Lung (tissue), 4 donors: Measurements from ENCODE around the genes PWP2, DNMT3L and KRTAP10-4.

- PRO-cap, result no peak
- RAMPAGE, long total RNA, result no peak
- RRBS, result 11% methylated on average over 8 of the region's 25 CpGs
These were observed 26.0 kb upstream of the TRAPPC10 start for GRCh38 chr21:43985919-43986768.

- PRO-cap, result no peak
- RAMPAGE, long total RNA, result no peak
- RRBS, result no CpG with 5 or more reads among the region's 8 CpGs
These were observed 5.9 kb upstream of the TRAPPC10 start for GRCh38 chr21:44006099-44006766.

- PRO-cap, result no peak
- RAMPAGE, long total RNA, result no peak
- RRBS, result no CpG with 5 or more reads among the region's 5 CpGs
These were observed 1.3 kb downstream of the TRAPPC10 start for GRCh38 chr21:44013342-44013809.

- PRO-cap, result no peak
- RAMPAGE, long total RNA, result no peak
- RRBS, result no CpG with 5 or more reads among the region's 11 CpGs
These were observed 13.5 kb upstream of the PWP2 start for GRCh38 chr21:44093689-44094119.

DNA sequence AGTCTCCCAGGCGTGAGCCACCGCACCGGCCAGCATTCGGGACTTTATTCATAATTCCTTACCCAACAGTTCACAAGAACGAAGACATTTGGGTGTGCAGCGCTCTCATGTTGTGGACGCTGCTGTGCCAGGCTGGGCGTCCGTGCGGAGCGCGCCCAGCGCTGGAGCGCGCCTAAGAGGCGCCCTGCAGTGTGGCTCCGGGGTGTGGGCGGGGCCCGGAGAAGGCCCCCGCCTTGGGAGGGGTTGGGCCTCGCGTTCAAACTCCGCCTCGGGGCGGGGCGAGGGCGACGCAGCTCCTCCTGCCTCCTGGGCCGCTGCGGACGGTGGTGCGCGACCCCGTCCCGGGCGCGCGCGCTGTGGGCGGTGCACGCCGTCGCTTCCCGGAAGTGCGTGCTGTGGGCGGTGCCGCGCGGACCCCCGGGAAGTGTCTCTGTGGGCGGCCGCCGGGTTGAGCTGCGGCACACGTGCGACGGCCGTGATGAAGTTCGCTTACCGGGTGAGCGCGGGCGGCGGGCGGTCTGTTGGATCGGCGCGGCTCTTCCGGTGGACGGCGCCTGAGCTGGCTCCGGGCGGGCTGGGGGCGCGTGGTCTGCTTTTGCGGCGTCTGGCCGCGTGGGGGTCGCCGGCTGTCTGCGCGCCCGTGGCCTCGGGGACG, at the start of gene PWP2:
PWP2 (plus strand) TSS at position 461 of the 655 bp plus-strand sequence.
- PRO-cap, result unidirectional peak, plus-strand start at position 461 of the sequence
- RAMPAGE, long total RNA, result no peak
- RRBS, result 1% methylated on average over 54 of the region's 86 CpGs

GRCh38 chr21:44261757-44262167, at the start of gene DNMT3L:
TSS of gene DNMT3L (minus strand) at chr21:44261897.
- PRO-cap, result no peak
- RAMPAGE, long total RNA, result no peak
- RRBS, result no CpG with 5 or more reads among the region's 17 CpGs

- PRO-cap, result no peak
- RAMPAGE, long total RNA, result no peak
- RRBS, result 93% methylated on average over 3 of the region's 13 CpGs
These were observed 17.3 kb downstream of the CFAP410 start for GRCh38 chr21:44321916-44322274.

DNA sequence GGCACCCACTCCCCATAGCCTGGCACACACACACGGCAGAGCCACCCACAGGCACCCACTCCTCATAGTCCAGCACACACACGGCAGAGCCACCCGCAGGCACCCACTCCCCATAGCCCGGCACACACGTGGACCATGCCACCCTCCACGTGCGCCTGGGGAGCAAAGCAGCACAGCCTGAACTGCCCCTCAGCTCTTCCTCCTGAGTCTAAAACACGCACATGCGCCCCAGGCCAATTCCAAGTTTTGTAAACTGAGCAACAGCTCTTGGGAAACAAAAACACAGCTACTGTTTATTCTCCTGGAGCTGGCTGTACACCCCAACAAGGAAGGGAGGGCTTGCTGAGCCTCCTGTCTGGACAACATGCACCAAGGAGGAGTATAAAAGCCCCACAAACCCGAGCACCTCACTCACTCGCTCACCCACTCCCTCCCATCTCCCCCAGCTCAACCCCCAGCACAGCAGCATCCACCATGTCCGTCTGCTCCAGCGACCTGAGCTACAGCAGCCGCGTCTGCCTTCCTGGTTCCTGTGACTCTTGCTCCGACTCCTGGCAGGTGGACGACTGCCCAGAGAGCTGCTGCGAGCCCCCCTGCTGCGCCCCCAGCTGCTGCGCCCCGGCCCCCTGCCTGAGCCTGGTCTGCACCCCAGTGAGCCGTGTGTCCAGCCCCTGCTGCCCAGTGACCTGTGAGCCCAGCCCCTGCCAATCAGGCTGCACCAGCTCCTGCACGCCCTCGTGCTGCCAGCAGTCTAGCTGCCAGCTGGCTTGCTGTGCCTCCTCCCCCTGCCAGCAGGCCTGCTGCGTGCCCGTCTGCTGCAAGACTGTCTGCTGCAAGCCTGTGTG, at the start of gene KRTAP10-4:
KRTAP10-4 (plus strand) TSS at position 445 of the 845 bp plus-strand sequence.
- PRO-cap, result no peak
- RAMPAGE, long total RNA, result no peak
- RRBS, result no CpG with 5 or more reads among the region's 26 CpGs

DNA sequence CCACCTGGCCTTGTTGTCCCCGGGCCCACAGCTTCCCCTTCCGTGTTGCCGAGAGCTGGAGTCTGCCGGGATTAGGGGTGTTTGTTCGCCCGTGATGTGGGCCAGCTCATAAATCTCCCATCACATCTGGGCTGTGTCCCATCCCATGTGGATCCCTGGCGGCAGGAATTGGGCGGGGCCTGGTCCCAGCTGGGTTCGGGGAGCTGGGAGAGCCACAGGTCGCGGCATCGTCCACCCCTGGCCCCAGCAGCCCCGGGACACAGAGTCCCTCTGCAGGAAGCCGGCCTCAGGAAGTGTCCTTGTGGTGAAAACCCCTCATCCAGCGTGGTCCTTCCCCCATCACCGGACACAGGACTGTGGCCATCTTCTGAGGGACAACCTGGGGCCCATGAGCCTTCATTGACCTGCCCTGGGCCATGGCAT, 259 bp upstream of the KRTAP10-6 start:
- PRO-cap, result no peak
- RAMPAGE, long total RNA, result no peak
- RRBS, result 26% methylated on average over 7 of the region's 16 CpGs

GRCh38 chr21:44704562-44705092, 6.7 kb downstream of the TSPEAR start:
- PRO-cap, result no peak
- RAMPAGE, long total RNA, result no peak
- RRBS, result 12% methylated on average over 4 of the region's 18 CpGs

DNA sequence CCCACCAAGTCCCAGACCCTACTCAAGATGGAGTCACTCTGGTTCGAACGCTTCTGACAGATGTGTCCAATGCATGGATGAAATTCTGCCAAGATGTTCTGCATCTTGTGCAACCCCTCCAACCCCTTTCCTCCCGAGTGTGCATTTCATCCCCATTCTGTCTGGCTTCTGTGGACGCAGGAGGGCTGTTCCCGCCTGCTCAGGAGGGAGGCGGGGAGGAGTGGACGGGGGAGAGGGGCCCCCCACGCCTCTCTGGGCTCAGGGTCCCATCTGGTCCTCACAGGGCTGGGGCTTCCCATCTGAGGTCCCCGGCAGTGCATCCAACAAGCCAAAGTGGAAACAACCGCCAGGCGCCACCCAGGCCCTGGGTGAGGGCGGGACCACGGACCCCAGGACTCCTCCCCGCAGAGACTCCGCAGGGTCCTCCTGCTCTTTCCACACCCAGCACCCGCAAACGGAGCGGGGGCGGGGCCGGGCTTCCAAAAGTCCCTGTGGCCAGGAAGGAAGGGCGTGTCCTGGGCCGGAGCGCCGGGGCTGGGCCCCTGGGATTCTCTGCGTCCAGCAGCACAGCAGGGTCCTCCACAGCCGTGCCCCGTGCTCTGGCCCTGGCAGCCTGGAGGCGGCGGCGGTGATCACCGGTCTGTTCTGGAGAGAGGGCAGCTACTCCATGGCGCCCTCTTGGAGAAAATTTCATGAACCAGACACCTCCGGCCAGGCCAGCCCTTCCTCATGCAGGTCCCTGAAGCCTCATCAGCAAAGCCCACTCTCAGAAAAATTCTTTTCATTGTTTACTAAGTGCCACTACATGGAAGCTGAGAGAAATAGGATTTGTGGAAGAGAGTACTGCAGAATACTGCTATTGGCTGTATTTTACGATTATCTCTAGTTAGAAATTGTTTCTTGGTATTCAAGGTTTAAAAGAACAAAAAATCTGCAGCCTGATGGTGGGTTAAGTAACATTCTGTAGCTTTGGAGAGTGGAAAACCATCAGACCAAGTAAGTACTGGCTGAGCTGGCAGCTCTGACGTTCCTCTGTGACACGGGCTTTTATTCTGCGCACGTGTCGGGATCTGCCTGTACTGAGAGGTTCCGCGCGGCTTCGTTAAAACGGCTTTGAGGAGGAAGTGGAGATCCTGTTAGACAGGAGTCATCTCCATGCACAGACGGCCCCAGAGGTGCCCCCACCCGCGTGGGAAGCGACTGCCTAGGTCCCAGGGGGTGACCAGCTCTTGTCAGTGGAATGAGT, 27.6 kb downstream of the PTTG1IP start:
- PRO-cap, result no peak
- RAMPAGE, long total RNA, result no peak
- RRBS, result 2% methylated on average over 10 of the region's 48 CpGs

GRCh38 chr21:44873955-44874267, 421 bp upstream of the PTTG1IP start:
- PRO-cap, result bidirectional peak, plus-strand start at chr21:44874043, minus-strand start at chr21:44873690
- RAMPAGE, long total RNA, result no peak
- RRBS, result 1% methylated on average over 18 of the region's 45 CpGs

DNA sequence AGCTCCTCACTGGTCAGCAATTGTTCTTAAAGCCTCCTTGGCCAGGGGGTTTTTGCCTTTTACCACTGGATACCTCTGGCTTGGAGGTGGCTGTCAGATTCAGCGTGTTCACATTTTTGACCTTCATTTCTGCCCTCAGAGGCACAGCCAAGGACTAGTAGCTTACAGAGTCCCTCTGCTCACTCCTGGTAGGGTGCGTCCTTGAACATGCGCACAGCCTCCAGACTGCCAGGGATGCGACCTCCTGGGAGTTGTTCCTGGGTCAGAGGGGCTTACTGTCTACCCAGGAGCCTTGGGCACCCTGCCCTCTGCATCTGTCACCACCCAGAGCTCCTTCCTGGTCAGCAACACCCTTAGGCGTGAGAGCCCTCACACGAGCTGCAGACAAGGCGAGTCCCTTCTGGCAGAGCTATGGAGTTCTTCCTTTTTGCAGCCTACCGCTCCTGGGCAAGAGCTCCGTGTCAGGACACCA, 1.7 kb downstream of the SLX9 start:
- PRO-cap, result no peak
- RAMPAGE, long total RNA, result no peak
- RRBS, result no CpG with 5 or more reads among the region's 9 CpGs

DNA sequence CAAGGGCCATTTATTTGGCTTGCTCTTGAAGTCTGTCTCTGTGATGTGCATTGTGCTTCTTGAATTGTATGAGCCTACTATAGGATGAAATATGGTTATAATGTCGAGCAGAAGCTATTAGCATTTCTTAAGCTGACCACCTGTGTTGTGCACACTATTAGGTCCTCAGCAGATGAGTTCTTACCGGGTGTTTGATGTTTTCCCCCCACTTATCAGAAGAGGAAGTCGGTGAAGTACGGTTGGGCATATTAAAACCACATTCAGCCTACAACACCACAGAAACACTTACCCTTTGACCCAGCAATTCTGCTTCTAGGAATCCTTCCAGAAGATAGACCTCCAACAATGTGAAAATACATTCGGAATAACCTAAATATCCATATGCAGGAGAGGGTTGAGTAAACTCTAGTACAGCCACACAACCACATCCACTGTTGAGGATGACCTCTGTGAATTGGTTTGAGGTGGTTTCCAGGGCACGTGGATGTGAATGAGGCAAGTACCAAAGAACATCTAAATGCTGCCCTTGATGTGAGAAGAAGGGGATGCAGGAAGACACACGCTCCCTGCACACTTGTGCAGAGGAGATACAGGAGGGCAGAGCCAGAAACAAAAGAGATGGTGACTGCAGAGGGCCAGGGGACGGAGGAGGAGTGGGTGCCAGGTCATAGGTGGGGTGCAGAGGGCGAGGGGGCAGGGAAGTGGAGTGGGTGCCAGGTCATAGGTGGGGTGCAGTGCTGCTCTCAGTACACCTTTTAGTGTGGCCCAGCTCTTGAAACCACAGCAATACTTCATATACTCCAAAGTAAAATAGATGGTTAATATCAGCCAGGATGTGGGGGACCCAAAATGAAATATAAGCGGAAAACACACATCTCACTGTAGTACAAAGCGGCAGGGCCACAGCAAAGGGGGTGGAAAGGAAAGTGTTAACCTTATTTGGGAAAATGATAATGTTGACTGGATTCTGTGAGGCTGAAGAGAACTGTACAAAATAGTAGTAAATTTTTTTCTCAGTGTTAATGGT, 12.8 kb downstream of the ADARB1 start:
- PRO-cap, result no peak
- RAMPAGE, long total RNA, result no peak
- RRBS, result no CpG with 5 or more reads among the region's 11 CpGs

GRCh38 chr21:45109863-45110787, 35.7 kb downstream of the ADARB1 start:
- PRO-cap, result no peak
- RAMPAGE, long total RNA, result no peak
- RRBS, result no CpG with 5 or more reads among the region's 14 CpGs

DNA sequence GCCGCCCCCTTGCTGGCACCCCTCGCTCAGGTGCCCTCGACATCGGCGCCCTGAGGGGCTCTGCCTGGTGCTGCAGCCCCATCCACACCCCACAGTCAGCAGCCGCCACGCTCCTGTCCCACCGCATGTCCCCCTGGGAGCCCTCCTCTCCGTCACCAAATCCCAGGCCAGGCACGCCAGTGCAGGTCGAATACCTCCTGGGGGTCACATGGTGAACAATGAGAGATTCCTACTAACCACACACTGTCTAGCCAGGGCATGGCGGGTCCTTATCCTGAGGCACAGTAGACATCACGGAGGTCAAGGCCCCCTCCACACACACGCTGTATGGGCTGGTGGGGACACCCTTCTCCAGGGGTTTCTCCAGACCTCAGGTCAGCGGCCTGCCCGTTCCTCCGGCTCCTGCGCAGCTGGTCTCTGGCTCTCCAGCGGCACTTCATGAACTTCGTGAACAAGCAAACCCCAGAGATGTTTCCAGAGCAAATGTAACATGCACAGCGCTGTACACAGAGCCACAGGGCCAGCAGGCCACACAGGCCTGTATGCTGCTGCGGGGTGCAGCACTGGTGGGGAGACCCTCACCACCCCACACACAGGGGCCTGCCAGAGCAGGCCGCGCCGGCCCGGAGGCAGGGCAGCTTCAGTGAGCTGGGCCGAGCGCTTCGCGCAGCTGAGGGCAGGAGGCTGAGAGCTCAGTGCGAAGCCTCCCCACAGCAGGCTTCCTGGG, 21.7 kb downstream of the POFUT2 start:
- PRO-cap, result no peak
- RAMPAGE, long total RNA, result no peak
- RRBS, result no CpG with 5 or more reads among the region's 31 CpGs

DNA sequence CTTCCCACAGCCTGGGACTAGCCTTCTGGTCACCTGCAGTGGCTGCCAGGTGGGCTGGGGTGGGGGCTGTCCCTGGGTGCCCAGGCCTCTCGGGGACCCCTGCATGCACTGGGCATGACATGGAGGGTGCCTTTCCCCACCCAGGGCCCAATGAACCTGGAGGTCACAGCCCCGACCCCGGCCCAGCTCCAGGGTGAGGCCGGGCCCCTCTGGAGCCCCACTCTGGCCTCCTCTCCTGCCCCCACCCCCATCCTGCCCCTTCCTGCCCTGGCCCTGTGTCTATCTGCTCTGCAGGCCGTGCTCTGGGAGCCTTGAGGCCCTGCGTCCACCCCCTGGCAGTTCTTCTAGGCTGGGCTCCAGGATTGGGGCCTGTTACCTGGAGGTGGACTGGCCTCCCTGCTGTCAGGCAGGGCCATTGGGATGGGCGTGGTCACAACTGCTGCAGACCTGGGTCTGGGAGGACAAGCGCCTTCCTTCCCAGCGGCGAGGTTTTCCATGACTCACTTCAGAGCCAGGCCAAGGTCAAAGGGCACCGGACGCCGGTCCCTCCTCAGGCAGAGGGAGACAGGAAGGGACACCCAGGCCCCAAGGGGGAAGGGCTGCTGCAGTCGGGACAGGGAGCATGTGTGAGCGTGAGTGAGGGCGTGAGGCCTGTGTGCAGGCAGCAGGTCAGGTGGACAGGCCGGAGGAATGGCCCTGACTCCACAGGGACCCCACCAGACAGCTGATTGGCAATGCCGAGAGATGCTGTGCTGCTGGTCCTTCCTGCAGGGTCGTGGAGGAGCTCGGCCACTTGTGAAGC, 31.0 kb upstream of the POFUT2 start:
- PRO-cap, result no peak
- RAMPAGE, long total RNA, result no peak
- RRBS, result no CpG with 5 or more reads among the region's 20 CpGs

DNA sequence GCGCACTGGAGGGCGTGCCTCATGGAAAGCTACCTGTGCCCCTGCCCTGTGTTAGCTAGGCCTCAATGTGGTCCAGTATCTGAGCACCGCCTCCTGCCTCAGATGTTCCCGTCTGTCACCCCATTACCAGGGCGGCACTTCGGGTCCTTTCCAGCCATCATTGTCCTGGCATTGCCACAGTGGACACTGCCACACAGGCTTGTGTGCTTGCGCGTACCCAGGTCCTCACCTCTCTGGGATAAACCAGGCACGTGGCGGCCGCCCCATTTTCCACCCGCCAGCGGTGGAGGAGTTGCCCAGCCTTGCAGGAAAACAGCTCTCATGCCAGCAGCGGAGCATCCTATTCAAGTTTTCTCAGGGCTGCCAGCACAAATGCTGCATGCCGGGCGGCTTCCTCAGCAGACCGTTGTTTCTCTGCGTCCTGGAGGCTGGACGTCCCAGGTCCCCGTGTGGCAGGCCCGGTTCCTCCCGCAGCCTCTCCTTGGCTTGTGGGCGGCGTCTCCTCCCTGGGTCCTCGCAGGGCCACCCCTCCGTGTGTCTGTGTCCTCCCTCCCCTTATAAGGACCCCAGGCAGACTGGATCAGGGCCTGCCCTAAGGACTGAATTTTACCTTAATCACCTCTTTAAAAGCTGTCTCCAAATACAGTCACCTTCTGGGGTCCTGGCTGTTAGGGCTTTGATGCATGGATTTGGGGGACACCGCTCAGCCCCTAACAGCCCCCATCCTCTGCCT, 41.0 kb upstream of the POFUT2 start:
- PRO-cap, result no peak
- RAMPAGE, long total RNA, result no peak
- RRBS, result 70% methylated on average over 7 of the region's 27 CpGs

DNA sequence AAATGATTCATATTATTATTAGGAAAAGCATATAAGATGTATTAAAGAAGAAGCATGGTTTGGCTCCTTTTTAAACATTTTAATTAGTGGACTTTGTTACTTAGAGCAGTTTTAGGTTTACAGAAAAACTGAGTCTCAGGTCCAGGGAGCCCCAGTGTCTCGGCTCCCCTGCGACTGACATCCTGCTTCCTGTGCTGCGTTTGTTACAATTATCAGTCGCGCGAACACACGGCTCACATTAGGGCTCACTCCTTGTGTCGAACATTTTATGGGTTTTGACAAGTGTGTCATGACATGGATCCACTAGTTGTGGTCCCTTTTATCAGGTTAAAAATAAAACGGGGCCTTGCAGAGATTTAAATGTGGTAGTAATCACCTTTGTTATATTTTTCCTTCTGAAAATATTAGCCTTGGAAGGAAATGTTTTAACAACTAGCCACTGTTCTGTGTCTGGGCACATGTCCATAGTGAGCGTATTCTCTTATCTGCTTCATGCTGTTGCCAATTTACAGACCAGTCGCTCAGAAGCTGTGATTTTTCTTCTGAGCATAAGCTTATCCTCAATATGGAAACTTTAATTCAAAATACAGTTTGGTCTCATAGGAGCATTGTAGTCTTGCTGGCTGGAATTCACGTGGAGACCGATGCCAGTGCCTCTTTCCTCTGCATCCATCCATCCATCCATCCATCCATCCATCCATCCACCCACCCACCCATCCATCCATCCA, 52.2 kb upstream of the POFUT2 start:
- PRO-cap, result no peak
- RAMPAGE, long total RNA, result no peak
- RRBS, result no CpG with 5 or more reads among the region's 13 CpGs

DNA sequence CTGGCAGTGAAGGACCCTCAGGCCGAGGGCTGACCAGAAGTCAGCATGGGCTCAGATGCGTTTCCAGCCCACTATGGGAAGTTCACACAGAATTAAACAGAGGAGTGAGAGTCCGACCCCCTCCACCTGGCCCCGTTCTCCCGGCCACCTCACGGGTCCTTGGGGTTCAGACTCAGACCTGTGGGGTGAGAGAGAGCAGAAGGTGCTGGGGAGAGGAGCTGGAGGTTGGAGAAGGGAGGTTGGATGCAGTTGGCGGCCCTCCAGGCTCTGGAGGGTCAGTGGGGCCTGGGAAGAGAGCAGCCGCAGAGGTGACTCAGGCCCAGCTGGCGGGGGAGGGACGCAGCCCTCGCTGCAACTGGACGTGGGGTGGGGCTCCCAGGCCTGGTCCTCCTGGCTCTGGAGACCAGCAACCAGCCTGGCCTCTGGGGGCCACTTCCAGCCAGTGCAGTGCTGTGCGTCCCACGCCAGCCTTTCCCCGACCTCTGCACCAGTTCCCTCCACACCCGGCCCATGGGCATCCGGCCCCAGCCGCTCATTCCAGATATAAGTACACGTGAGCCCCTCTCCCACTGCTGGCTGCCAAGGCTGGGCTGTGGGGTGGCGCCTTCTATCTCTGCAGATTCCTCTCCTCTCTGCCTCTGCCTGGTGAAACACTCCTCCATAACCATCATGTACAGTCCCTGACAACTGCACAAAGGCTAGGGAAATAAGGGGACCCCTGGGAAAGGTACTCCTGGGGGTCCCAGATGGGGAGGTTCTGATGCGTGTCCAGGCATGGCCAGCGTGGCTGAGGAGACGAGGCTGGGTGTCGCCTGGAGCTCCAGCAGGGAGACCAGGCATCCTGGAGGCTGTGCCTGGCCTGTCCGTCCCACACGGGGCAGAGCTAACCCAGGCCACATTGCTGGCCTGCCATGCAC, 38.0 kb upstream of the COL18A1 start:
- PRO-cap, result no peak
- RAMPAGE, long total RNA, result no peak
- RRBS, result no CpG with 5 or more reads among the region's 26 CpGs